Measurements from ENCODE around the gene ASPRV1.

DNA sequence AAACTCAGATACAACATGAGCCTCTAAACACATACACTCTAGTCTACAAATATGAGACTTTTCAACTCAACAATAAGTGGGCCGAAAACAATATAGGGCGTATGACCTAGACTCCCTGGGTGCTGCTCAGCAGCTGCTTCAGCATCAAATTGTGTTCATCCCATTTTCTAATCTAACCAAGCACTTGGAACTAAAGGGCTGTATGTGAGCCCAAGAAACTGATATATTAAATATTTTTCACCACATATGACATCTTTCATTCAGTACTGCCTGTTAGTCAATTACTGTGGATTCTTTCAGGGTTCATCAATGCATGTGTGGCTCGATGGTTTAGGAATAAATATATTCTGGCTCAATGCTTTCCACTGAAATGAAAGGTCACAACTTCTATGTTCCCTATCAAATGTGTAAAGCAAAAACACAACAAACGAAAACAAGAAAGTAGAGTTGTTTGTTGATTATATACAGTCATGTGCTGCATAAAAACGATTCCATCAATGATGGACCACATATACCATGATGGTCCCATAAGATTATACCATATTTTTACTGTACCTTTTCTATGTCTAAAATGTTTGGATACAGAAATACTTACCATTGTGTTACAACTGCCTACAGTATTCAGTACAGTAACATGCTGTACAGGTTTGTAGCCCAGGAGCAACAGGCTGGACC lies 23.5 kb upstream of the NFU1 start:
- PRO-cap, result no peak

DNA sequence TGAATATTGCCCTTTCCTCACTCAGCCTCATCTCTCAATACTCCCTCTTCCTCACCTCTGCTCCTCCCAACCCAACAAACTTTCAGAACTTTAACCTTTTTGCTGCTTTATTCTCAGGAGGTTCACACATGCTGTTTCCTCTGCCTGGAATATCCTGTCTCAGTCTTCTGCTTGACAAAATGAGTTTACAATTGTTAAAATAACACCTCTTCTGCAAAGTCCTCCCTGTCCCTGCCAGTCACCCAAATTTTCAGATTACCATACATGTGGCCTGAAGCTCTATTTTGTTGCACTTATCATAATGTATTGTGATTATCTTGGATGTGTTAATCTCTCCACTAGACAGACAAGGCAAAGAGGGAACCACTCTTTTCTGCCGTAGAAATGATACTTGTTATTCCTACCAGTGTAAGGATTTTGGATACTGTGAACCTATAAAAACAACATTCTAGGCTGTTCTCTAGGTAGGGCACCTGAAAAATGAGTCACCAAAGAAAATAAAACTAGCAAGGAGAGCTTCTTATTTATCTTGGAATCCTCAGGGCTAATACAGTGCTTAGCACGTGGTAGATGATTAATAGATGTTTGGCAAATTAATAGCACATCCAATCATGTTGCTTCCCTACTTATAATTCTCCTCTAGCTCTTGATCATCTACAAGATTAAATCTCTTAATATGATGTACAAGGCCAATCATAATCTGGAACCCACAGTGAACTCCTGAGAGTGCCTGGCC lies 73.2 kb downstream of the AAK1 start:
- PRO-cap, result no peak

DNA sequence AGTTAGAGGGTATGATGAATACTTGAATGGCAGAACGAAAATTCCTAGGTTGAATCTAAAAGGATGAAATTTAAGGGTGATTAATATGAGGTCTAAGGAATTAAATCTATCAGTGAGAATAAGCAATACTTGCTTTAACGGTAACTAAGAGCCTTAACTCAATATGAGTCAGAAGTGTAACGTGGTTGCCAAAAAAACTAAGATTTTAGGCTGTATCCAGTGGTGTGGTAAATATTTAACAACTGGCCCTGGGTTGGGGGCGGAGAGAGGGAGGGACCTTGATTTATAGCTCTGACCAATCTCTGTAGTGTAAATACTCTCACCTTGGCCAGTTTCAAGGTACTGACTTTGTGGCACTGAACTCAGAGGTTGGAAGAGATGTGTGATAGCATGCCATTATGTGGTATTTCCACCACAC lies 42.1 kb upstream of the AAK1 start:
- PRO-cap, result no peak

DNA sequence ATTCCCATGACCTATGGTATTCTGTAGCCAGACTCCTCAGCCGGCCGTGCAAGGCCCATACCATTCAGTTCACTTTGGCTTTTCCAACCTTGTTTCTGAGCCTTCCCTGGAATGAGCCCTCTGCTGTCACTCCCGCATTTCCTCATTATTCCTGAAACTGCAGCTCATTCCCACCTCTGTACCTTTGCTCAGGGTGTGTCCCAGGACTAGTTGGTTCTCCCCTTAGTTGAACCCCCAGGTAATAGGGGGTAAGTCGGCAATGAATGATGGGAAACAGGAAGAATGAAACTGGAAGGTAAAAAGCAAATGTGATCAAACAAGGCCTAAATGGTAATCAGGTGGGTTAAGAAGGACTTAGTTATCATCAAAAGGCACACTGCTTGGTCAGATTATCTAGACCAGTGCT lies 37.8 kb downstream of the ANXA4 start:
- PRO-cap, result no peak

DNA sequence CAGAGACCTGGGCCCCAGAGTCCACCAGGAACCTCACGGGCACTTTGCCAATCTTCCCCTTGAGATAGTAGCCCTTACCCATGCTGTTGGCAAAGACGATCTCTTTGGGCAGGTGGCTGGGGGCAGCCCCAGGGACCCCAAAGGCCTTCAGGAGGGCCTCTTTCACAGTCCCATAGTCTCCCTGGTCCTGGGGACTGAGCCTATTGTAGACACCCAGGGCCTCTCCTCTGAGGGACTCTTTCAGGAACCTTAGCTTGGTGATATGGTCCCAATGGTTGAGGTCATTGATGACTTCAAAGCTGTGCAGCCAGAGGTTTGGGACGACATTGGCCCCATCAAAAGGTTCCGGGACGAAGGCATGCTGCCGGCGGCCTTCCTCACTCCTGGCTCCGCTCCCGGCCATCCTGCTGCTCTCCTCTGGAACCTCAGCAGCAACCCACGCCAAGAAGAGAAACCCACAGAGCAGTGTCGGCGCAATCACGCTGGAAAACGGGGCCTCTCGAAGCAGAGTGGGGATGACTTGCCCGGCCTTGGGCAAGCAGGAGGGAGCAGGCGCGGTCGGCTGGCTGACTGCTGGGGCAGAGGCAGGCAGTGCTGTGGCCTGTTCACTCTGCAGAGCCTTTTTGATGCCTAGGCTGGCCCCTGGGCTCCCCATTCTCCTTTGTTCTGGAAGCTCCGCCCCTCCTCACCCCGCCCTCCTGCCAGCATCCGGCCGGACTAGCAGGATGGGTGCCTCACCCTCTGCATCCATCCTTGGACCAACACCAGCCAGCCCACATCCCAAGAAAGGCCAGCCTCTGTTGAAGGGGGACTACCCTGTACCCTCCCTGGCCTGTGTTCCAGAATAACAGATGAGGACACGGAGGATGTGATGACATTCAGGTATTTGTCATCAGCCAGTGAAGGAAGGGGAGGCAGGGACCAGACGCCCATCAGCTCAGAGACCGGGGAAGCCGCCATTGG lies at the start of gene ASPRV1:
Gene ASPRV1, minus strand, starts transcription at position 598 of the 963 bp plus-strand sequence.
- PRO-cap, result no peak

DNA sequence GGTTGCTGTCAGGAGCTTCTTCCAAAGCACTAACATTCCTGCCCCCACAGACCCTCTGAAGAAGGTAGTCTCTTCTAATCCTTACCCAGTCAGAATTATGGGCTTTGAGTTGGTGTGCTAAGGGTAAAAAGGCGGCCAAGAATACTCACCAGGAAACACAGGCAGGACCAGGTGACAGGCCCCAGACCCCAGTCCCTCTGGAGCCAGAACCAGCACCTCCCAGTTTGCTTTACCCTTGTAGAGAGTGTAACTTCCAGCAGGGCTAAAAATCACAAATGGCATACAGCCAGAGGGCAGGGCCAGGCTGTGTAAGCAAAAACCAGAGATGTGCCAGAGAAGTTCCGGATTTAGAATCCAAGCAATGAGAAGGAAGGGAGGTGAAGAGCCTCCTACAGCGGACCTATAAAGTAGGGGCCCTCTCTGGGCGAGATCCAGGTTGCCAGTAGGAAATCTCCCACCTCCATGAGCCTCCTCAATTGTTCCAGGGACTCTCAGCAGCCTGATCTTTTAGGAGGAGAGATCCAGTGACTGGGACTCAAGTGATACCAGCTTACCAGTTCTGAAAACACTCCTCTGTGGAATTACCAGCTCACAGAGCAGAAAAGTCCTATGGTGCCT lies 52.4 kb upstream of the PCBP1 start:
- PRO-cap, result unidirectional peak, plus-strand start at position 361 of the sequence

GRCh38 chr2:70087543-70088568 lies 579 bp downstream of the PCBP1 start:
- PRO-cap, result bidirectional peak, plus-strand start at chr2:70087828, minus-strand start at chr2:70087625; bidirectional peak, plus-strand start at chr2:70088326, minus-strand start at chr2:70088208

GRCh38 chr2:70141886-70142857 lies 48.6 kb downstream of the C2orf42 start:
- PRO-cap, result bidirectional peak, plus-strand start at chr2:70142279, minus-strand start at chr2:70142120; bidirectional peak, plus-strand start at chr2:70142984, minus-strand start at chr2:70142500

GRCh38 chr2:70292634-70293608 lies 619 bp downstream of the SNRPG start:
- PRO-cap, result bidirectional peak, plus-strand start at chr2:70293536, minus-strand start at chr2:70293445

DNA sequence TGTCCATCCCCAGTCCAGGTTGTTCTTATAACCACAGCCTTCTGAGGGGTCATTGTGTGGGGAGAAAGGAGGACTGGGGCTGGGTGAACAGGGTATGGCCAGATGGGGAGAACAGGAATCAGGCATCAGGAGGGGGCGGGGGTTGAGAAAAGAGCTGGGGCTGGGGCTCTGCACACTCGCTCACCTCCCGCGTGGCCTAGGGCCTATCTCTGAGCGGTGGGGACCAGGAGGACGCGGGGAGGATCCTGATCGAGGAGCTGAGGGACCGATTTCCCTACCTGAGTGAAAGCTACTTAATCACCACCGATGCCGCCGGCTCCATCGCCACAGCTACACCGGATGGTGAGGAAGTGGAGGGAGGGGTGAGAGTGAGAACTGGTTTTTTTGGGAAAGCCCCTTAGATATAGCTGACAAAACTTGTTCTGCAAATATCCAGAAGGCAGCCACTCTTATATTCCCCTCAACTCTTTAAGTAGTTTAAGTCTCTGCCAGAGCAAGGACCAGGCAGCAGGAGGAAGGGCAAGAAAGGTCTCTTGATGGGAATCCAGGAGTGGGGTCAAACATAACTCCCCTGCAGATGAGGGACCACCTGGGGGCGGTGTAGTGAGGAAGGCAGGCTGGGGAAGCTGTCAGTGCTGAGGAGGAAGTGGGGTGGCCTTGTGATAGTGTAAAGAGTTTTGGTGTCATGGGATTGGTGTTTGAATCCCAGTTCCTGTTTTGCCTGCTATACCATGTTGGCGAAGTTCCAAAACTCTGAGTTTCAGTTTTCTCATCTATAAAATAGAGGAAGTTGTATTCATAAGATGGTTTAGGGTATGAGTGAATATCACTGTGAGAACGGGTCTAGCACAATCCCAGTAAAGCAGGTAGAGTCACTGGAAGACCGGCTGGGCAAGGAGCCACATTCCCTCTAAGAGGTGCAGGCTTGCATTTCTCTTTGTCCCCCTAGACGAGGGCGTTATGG lies 3.3 kb downstream of the NAGK start:
- PRO-cap, result unidirectional peak, minus-strand start at position 337 of the sequence; bidirectional peak, plus-strand start at position 801 of the sequence, minus-strand start at position 648 of the sequence

GRCh38 chr2:71157131-71157720 lies 26.8 kb downstream of the MPHOSPH10 start:
- PRO-cap, result no peak

- PRO-cap, result no peak
Measured at GRCh38 chr2:71224458-71224757, 2.5 kb downstream of the PAIP2B start.

- PRO-cap, result no peak
Measured at GRCh38 chr2:71346934-71347821, 15.6 kb downstream of the ZNF638 start.

- PRO-cap, result no peak
Measured at GRCh38 chr2:71401701-71402178, 64.8 kb upstream of the DYSF start.

- PRO-cap, result no peak
Measured at GRCh38 chr2:71451782-71452157, 14.7 kb upstream of the DYSF start.

DNA sequence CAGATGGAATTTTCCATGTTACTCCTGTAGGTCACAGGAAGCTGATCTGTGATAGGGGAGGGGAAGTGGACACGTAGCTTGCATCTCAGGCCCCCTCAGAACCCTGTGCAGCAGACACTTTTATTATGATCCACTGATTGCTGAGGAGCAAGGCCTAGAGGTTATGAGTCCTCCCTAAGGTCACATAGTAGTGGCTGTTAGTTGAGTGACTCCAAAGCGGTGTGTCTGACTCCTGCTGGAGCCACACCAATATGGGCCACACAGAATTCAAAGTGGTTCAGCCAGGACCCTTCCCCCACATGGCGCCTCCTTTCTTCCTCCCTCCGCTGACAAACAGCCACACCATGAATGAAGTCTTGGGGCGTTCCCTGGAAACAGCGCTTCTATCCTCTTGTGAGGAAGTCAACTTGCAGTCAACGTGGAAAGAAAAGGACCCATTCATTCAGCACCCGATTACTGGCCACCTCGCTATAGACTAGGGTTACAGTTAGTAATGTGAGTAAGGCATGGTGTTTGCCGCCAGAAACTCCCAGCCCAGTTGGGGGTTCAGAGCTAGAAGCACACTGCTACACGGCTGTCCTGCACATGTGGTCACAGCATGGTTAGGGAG lies 8.5 kb downstream of the DYSF start:
- PRO-cap, result unidirectional peak, plus-strand start at position 412 of the sequence

DNA sequence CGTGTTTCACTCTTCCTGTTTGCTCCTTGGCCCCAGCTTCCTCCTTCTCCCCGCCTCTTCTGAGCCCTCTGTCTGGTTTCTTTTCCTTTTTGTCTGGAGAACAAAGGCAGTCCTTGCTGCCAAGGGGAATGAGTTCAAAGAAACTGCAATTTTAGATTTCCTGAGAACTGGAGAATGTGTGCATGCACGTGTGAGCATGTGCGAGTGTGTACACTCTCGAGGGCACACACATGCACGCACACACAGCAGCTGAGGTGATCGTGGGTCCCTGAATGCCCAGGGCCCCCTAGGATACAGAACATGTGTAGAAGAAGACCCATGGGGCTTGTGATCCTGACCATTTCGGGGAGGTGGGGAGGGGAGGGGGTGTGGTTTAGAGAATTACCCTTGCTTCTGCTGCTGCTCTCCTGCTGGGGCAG lies 138.7 kb downstream of the DYSF start:
- PRO-cap, result no peak

GRCh38 chr2:71935150-71935576 lies 212.5 kb downstream of the CYP26B1 start:
- PRO-cap, result no peak

GRCh38 chr2:72658951-72659768 lies 166.7 kb downstream of the EXOC6B start:
- PRO-cap, result no peak

DNA sequence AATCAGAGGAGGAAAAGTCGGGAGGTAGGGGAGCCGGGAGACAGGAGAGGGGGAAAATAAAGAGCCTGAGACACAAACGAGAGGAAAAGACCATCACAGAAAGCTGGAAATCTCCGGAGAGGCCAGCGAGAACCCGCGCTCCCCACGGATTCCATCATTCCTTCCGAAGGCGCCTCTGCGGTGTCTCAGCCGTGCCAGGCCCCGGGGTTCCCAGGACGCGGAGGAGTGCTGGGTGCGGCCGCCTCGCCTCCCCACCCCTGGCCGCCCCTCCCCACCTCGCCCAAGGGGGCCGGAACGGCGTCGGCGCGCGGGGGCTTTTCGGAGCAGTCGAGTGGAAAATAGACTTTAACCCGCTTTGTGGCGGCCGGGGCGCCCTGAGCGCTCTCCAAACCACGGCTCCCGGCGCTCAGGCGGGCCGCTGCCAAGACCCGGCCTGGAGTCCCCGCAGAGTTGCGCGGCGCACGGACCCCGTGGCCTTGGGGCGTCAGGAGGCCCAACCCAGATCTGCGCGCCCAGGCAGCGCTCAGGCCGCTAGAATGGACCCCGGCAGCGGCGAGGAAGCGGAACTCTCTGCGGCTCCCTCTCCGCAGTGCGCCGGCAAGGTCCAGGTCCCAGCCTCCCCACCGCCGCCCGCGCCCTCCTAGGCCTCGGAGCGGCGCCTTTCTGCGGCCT lies 1.4 kb upstream of the EMX1 start:
- PRO-cap, result no peak

Data from pulmonary lymph node (tissue), 1 donor.